Cardiac atrium fibroblast (primary cell): ENCODE data around the gene ERBB4.

DNA sequence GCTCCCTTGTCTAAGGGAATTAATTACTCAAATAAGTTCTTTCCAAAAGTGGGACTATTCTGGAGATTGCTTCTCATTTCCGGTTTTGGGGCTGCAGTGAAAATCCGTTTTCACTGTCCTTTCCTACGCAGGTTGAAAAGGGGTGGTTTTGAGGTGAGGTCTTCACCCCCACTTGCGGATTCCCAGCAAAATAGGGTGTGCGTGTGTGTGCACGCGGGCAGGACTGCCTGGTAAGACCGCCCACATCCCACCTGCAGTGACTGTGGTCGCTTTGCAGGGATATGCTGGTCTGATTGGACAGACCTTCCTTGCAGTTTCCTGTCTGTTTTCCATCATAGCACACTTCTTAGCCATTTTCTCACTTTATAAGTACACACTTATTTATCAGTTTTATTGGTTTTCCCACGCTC lies 519 bp upstream of the PLEKHM3 start:
- RAMPAGE, long total RNA: no peak

GRCh38 chr2:208047863-208048177 lies 22.5 kb upstream of the PLEKHM3 start:
- RAMPAGE, long total RNA: no peak

DNA sequence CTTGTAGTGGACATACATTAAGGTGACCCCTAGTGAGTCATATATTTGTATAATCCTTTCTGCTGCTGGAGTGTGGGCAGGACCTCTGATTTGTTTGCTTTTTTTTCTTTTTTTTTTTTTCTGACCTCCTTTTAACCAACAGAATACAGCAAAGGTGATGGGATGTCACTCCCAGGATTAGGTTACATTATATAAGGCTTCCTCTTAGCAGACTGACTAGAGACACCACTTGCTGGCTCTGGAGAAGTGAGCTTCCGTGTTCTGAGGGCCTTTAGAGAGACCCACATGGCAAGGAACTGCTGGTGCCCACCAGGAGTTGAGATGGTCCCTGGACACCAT lies 201.9 kb downstream of the PTH2R start:
- RAMPAGE, long total RNA: no peak

DNA sequence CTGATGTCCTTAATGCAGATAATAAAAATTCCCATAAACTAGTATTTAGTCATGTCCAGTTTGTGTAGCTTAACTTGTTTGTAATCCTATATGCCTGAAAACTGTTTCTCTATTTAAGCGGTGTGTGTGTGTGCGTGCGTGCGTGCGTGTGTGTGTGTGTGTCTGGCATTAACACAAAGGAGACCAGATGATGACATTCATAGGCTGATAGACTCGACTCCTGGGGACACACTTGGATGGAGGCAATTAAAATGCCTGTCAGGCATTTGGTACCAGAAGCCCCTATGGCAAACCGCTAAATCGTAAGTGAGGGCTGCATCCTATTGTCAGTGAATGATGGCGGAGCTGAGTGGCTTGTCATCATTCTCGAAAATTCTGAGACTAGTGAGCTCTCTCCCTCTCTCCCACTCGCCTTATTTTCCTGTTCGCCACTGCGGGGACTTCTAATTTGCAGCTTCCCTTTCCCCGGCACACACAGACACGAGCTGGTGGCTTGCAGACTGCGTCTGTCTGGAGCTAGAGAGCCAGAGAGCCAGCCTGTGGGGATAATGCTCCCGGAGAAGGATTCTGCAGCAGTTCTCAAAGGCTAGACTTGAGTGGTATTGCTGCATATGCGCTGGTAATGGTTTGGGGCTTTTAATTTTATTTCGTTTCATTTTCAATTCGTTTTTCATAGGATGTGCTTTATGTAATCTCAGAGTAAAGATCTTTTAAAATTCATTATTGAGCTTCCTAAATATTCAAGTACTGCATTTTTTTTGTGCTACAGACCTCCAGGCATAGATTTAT lies 155.5 kb downstream of the MAP2 start:
- RAMPAGE, long total RNA: no peak

- RAMPAGE, long total RNA: no peak
These were observed 20.7 kb downstream of the RPE start for GRCh38 chr2:210022776-210023860.

DNA sequence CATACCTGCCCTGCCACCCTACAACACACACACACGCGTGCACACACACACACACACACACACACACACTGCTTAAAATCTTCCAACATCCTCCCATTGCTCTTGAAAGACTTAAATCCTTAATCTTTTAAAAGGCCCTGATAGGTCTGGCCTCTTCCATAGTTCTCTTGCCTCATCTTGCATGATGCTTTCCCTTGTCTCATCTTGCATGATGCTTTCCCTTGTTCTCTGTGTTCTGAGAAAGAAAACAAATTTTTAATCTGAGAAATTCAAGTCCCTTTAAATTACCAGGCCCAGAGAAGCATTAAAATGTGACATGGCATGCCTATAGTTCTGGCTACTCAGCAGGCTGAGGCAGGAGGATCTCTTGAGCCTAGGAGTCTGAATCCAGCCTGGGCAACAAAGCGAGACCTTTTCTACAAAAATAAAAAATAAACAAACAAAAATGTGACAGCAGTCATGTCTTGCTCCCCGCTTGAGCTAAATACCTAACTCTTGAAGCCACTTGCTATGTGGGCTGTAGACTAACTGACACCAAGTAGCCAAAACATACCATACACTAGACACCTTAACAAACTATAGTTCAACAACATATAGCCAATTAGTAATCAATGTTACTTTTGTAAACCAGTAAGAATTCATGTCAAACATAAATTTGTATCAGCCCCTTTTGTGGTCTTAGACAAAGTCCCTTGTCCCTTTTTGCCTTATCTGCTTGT lies 77.8 kb downstream of the RPE start:
- RAMPAGE, long total RNA: no peak

DNA sequence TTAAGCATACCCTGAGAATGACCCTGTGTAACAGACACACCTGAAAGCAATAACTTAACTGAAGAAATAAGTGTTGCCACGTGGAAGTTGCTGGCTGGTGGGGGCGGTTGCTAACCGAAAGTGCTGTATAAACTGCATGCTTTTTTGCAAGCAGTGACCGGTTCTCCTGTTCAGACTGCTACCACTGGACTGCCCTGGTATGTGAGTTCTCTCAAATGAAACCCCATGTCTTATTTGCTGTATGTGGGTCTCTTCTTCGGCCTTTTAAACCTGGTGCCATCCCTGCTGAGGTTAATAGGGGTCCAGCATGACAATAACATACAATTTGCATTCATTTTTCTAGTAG lies 28.0 kb upstream of the ACADL start:
- RAMPAGE, long total RNA: no peak

- RAMPAGE, long total RNA: no peak
These were observed 5.0 kb downstream of the CPS1 start for GRCh38 chr2:210561100-210562039.

- RAMPAGE, long total RNA: no peak
These were observed 5.7 kb downstream of the CPS1 start for GRCh38 chr2:210562040-210562457.

DNA sequence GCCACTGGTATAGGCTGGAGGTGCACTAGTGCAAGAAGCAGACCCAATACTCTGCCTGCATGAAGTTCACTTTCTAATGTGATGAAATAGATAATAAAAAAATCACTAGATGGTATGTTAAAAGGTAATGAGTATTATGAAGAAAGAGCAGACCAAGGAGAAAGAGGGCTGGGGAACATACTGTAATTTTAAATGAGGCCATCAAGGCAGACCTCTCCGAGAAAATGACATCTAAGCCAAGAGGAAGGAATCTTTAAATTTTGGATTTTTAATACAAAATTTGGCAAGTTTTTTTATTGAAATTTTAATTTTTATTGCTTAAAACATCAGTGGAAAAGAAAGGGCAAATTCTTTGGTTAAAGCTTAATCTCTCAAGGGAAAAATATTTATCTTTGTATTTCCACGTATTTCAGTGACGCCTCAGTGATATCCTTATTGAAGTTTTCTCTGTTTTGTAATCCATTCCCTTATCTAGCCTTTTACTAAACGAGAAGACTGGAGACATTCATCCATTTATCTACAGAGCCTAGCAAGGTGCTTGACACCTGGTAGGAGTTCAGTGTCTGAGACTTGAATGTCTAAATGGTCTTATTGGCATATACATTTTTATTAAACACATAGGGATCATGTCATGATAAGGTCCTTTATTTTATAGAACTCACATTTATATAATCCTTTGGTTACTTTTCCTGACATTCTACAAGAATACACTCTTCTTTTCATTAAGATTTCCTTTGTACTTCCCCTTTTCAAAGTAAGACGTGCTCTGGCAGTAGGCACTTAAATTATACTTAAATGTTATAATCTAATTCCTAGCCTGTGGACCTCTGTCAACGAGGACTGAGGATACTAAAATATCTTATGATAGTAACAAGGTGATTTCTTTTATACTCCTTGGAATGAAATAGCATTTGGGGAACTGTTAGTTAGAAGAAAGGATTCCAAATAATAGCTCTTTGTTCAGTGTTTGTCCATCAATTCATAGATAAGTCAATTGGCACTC lies 13.0 kb downstream of the CPS1 start:
- RAMPAGE, long total RNA: no peak

DNA sequence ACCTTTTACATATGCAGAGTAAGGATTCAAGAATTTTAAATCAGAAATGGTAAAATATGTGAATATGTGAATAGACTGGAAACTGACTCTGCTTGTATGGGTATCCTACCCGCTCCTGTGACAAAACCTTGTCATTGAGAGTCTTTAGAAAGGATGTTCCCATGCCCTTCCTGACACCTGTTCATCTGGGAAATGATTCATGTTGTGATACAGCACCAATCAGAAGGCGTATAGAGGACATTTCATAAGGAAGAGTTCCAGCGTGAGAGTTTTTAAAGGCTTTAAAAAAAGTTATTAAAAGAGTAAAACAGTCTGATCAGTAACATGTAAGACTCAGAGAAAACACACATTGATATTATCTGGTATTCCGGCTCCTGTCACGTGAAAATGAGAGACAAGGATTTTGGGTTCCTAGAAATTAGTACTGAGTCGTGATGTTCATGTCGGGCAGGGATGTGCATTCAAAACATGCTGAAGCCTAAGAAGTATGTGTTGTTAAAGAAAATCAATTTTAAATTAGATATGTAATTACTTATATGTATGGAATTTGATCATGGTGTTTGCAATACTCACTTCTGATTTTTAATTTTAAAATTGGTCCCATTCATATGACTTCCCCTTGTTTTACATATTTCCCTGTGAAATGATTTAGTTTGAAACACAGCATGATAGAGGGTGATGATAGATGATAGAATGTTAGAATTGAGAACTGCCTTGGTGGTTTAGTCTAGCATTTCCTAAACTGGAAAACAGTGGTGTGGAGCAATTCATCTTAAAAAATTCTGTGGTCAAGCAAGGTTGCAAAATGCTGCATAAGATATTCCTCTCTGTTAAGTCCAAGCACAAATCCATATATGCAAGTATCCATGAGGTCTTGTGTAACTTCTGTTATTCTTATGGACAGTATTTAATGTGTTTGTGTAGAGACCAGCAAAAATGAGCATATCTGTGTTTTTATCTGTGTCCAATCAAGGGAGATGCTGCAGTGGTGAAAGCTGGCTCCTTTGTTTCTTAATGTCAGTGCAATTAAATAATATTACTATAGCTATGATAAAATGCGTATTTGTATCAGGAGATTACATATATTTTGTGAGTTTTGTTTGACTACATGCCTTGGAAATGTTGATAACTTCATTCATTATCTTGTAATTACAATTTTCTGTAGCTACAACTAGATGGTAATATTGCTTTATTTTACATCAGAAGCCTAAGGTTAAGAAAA lies 29.8 kb downstream of the CPS1 start:
- RAMPAGE, long total RNA: no peak

- RAMPAGE, long total RNA: no peak
These were observed 114.6 kb downstream of the CPS1 start for GRCh38 chr2:210670984-210671485.

DNA sequence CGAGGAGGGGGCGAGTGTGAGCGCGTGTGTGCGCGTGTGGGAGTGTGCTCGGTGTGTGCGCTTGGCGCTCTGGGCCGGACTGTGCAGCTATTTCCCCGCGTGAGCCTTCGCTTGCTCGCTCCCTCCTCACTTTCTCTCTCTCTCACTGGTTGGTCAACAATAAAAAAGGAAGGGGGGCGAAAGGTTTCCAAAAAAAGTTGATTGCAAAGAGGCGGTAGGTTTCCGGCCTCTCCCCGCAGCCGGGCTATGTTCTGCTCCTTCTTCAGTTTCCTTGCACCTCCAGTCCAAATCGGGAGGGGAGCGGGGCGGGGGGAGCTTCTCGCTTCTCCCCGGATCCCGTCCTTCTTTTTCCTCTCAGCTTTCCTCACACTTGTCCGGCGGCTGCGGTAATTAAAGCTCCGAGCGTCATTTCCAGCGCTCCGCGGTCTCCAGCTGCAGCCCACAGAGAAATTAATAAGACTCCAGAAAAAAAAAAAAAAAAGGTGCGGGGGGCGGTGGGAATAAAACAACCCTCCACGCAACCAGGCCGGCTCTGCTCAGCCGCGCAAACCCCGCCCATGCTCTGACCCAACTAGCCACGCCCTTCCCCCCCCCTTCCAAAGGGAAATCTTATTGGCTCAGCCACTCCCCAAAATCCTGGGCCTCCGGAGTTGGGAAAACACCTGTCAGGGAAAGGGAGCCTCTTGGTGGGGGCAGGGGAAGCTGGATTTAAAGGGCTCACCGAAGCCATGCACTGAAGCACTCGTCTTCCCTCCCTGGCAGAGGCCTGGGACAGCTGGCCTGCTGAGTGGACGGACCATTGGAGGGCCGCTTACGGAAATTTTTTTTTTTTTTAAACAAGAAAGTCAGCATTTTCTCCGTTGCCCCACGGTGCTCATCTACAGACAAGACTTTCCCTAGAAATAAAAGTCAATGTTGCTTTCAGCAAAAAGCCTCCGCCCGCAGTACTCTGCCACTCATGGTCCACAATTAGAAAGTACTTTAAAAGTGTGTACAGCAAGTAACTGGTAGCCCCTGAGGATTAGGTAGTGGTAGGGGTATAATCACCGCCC lies at the start of gene ERBB4:
Gene ERBB4, minus strand, starts transcription at position 83 of the 1,052 bp plus-strand sequence.
- RAMPAGE, long total RNA: no peak

- RAMPAGE, long total RNA: no peak
These were observed 52.9 kb downstream of the IKZF2 start for GRCh38 chr2:213098448-213099074.

- RAMPAGE, long total RNA: no peak
These were observed 18.7 kb downstream of the IKZF2 start for GRCh38 chr2:213132605-213133235.

GRCh38 chr2:213153553-213153840 lies 2.1 kb upstream of the IKZF2 start:
- RAMPAGE, long total RNA: no peak

DNA sequence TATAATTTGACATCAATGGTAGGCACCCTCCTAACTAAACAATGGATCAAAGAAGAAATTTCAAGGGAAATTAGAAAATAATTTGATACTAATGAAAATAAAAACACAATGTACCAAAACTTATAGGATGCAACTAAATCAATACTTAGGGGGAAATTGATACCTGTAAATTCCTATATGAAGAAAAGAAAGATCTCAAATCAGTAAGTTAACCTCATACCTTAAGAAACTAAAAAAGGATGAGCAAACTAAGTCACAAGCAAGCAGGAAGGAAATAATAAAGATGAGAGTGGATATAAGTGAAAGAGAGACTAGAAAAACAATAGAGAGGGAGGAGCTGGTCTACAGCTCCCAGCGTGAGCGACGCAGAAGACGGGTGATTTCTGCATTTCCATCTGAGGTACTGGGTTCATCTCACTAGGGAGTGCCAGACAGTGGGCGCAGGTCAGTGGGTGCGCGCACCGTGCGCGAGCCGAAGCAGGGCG lies 126.0 kb downstream of the BARD1 start:
- RAMPAGE, long total RNA: no peak

GRCh38 chr2:214683952-214684630 lies 125.4 kb downstream of the BARD1 start:
- RAMPAGE, long total RNA: no peak

DNA sequence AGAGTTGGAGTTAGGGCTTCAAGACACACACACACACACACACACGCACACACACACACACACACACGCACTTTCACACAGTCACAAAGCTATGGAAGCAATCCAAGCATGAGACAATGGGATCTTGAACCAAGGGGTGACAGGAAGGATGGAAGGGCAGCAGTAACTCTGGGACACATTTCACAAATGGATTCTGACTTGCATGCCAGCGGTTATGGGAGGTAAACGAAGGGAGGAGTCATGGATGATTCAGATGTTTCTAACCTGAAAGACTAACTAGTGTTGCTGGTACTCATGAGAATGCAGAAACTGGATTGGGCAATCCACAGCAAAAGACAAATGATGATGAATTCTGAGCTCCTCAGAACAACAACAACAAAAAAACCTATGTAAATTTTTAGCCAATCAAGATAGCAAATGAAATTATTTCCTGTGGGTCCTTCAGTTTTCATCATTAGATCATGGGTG lies 32.8 kb downstream of the ABCA12 start:
- RAMPAGE, long total RNA: no peak

GRCh38 chr2:215383798-215384308 lies 52.0 kb downstream of the FN1 start:
- RAMPAGE, long total RNA: no peak